Epithelial cell of esophagus (primary cell): Measurements from ENCODE around the genes HGS and MCRIP1.

GRCh38 chr17:81295909-81296638 lies 967 bp upstream of the SLC38A10 start:
- RRBS: 39% methylated on average over 3 of the region's 20 CpGs

GRCh38 chr17:81379578-81379967 lies 15.7 kb upstream of the BAHCC1 start:
- RRBS: 0% methylated on average over 1 of the region's 17 CpGs

GRCh38 chr17:81395747-81396320 lies 577 bp downstream of the BAHCC1 start:
- RRBS: 4% methylated on average over 17 of the region's 44 CpGs

- RRBS: 97% methylated on average over 4 of the region's 21 CpGs
Observed at GRCh38 chr17:81421000-81421614, 25.9 kb downstream of the BAHCC1 start.

DNA sequence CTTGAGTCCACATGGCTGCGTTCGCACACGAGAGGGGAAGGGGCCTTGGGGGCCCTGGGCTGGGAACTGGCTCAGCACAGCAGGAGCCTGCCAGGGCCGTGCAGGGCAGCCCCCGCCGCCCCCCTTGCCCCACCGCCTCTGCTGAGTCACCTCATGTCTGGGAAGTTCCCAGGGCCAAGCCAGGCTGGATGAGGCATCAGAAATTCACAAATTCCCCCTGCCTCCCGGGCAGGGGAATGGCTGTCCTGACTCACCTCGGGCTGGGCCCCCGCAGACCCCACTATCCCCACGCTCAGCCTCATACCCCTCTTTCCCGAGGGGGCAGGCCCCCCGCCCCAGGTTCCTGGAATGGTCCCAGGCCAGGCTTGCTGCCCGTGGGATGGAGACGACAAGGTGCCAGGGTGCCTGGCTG lies 28.0 kb downstream of the BAHCC1 start:
- RRBS: no CpG with 5 or more reads among the region's 15 CpGs

GRCh38 chr17:81429593-81430082 lies 34.4 kb downstream of the BAHCC1 start:
- RRBS: no CpG with 5 or more reads among the region's 21 CpGs

GRCh38 chr17:81513079-81513307 lies 394 bp upstream of the ACTG1 start:
- RRBS: 3% methylated on average over 19 of the region's 24 CpGs

- RRBS: 2% methylated on average over 42 of the region's 82 CpGs
Observed at GRCh38 chr17:81513308-81514286, 998 bp upstream of the ACTG1 start.

DNA sequence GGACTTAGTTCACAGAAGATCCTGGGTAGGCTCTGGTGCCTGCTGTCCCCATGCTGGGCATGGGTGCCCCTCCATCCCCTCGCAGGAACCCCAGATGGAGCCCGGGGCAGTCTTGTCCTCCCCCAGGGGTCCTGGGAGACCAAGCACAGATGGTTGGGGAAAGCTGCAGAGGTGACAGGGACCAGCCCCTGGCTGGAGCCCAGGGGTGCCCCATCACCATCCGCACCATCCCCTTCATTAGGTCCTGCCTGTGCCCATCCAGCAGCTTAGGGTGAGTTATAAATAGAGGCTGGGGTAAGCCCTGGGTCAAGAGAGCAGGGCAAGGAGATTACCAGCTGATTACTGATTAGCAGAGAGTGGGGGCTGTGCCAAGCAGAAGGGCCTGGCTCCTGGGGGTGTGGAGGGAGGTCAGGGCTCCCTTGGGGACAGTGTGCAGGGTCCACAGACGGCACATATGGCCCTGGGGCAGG lies 6.3 kb downstream of the FSCN2 start:
- RRBS: no CpG with 5 or more reads among the region's 4 CpGs

DNA sequence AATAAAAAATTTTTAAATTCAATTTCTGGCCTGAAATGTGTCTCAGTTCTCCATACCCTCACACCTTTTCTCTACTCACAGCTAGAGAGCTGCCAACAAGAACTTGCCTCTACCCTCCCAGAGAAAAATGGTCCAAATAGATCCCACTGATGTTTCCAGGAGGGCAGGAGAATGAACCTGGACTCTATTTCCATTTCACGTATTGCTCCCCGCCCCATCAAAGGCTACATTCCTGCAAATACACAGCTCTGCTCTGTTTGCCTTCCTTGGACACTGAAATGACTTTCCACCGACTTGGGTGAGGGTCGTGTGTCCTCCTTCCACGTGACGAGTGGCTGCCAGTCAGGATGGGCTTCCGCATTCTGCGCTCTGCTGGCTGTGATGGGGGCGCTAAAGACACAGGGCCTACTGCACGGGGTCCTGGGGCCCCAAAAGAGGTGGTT lies 21.5 kb upstream of the FAAP100 start:
- RRBS: no CpG with 5 or more reads among the region's 10 CpGs

DNA sequence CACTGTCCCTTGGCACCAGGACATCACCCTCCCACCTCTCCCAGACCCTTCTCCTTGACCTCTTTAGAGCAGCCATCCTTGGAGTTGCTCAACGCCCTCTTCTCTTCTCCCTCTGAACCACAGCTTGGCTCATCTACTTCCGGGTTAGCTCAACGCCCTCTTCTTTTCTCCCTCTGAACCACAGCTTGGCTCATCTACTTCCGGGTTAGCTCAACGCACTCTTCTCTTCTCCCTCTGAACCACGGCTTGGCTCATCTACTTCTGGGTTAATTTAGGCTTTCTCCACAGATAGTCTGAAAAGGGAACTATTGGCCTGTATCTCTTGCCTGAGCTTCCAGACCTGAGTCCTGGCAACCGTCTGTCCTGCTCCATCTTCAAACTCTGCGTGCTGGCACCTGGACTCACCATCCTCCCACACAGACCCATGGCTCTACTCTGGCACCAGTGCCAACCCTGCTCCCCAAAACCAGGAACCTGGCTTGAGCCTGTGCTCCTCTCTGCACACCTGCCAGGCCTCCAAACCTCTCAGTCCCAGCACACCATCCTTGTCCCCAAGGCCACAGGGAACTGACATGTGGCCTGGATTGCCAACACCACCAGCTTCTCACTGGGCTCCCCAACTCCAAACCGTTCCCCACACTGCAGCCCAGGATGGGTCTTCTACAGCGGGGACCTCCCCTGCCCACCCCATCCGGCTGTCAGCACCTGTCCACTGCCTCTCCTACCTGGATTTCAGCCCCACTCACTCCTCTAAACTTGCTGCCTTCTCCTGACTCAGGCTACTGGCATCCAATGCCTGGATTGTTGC lies 25.4 kb upstream of the FAAP100 start:
- RRBS: 23% methylated on average over 1 of the region's 11 CpGs

DNA sequence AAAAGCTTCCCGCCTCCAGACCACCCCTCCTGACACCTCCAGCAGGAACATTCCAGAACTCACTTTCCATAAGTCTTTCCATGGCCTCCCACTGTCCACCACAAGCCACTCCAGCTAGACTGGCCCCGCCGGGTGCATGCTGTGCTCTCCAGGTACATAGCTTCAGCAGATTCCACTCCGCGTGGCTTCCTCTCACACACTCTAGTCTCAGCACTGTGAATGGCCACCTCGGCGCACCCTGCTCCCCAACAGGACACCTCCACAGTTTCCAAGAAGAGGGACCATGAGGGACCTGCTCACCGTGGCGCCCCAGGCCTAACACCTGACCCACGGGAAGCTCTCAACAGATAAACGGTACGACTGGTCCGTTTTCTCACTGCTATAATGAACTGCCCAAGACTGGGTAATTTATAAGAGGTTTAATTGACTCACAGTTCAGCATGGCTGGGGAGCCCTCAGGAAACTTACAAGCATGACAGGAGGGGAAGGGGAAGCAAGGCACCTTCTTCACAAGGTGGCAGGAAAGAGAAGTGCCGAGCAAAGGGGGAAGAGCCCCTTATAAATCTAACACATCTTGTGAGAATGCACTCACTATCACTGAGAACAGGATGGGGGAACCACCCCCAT lies 26.1 kb upstream of the FAAP100 start:
- RRBS: no CpG with 5 or more reads among the region's 14 CpGs

DNA sequence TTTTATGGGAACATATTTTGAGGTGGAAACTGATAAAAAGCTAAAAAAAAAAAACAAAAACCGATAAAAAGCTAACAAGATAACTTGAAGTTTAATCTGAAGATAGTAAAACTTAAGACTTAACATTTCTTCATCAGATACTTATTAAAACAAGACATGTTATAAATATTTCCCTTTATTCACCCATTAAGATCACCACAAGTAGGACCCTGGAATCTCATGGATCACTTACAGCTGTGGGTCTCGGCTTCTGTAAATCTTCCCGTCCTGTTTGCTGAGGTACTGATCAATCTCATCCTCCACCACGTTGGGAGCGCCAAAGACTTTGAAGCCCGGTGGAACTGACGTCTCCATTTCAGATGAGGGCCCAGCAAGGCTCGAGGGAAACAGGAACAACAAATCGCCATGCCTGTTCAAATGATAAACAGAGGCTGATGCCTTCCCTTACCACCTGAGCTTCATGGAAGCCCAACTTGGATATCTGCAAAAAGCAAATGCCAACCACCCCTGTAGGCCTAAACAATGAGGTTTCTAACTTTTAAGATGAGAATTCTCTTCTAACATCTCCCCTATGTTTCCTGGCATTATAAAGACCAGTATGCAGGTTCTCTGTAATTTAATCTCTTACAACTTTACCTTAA lies 23.7 kb downstream of the NPLOC4 start:
- RRBS: no CpG with 5 or more reads among the region's 9 CpGs

DNA sequence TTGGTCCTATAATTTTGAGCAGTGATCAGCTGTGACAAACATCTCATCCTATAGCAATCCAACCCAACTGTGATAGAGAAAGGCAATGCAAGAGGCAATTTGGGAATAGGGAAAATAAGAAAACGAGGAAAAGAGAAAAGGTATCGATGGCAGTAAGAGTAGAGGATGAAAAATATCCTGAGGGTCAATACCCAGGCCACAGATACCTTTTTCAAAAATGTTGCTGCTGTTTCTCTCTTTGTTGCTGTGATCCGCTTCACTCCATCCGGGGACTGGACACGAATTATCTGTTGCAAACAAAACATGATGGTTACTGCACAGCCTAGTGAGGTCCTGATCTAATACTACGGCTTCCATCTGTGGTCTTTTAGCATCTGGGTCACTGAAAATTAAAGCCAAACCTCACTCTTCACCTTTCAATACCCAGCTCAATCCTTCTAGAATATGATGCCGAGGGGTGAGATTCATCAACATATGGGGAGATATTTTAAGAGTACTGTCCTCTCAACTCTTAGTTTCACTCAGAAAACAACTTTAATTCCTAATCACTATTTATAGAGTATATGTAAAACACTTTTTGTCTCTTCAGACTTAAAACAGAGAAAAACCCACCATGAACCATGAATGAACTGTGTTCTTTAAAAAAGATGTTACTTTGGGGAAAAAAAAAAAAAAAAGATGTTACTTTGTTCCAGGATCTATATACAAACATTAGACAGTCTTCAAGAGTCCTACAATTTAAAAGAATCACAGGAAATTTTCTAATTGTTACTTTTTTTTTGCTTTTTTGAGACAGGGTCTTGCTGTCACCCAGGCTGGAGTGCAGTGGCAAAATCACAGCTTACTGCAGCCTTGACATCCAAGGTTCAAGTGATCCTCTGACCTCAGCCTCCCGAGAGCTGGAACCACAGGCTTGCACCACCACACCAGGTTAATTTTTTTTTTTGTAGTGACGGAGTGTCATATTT lies 7.1 kb downstream of the NPLOC4 start:
- RRBS: no CpG with 5 or more reads among the region's 9 CpGs

DNA sequence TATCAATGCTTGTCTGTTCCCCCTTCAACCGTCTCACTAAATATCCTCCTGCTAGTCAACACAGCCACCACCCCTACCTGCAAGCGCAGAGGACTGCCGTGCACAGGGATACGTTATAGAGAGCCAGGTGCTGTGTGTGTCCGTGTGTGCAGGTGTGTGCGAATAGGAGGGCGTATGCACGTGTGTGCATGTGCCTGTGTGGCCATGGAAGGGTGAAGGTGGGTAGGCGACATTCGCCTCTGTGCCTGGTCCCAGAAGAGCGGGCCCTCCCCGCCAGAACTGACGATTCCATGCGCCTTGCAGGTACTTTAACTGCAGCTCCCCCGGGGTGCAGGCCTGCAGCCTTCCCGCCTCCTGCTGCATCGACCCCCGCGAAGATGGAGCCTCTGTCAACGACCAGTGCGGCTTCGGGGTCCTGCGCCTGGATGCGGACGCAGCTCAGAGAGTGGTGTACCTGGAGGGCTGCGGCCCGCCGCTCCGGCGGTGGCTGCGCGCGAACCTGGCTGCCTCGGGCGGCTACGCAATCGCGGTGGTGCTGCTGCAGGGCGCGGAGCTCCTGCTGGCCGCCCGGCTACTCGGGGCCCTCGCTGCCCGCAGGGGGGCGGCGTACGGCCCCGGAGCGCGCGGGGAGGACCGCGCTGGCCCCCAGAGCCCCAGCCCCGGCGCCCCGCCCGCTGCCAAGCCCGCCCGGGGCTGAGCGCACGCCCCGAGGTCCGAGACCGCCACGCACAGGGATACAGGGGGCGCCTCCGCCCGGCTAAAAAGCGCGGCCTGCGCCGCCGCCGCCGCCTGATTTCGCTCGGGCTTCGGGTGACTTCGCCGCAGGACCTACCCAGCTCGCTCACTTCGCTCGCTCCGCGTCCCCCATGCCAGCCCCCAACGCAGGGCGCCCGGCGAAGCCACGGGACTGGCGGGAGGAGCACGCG lies 8.5 kb downstream of the PDE6G start:
- RRBS: 3% methylated on average over 39 of the region's 94 CpGs

- RRBS: 50% methylated on average over 5 of the region's 24 CpGs
Observed at GRCh38 chr17:81665166-81665738, 1.2 kb downstream of the OXLD1 start.

DNA sequence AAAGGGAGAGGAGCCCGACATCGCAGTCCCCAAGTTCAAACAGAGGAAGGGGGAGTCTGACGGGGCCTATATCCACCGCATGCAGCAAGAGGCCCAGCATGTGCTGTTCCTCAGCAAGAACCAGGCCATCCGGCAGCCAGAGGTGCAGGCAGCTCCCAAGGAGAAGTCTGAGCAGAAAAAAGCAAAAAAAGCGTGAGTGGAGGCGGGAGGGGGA lies 3.6 kb downstream of the CCDC137 start:
- RRBS: no CpG with 5 or more reads among the region's 7 CpGs

GRCh38 chr17:81683895-81684285 lies at the start of gene HGS:
Gene HGS, plus strand, starts transcription at chr17:81684011.
- RRBS: 2% methylated on average over 9 of the region's 60 CpGs

DNA sequence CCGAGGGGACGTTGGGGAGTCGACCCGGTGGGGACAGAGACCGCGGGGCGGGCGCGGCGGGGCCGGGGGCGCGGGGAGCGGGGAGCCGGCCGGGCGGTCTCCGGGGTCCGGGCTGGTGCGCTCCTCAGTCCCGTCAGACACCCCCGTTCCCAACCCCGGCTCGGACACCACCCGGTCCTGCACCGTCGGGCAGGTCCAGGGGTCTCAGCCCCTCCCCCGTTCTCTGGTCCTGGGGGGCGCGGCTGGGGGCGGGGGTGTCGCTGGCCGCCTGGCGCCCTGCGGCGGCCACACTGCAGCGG lies 270 bp downstream of the GCGR start:
- RRBS: 3% methylated on average over 13 of the region's 37 CpGs

- RRBS: 2% methylated on average over 55 of the region's 115 CpGs
Observed at GRCh38 chr17:81832478-81833529, at the start of gene MCRIP1. Gene MCRIP1, minus strand, starts transcription at chr17:81833291.